Ureter (tissue), 1 donor: ENCODE measurements around a stretch of chr5.

- PRO-cap, result no peak
These were observed 13.1 kb downstream of the SKIC3 start for GRCh38 chr5:95541790-95541998.

GRCh38 chr5:95647697-95648477 lies 1.3 kb downstream of the RFESD start:
- PRO-cap, result no peak

GRCh38 chr5:95710423-95710702 lies 20.8 kb upstream of the RHOBTB3 start:
- PRO-cap, result no peak

DNA sequence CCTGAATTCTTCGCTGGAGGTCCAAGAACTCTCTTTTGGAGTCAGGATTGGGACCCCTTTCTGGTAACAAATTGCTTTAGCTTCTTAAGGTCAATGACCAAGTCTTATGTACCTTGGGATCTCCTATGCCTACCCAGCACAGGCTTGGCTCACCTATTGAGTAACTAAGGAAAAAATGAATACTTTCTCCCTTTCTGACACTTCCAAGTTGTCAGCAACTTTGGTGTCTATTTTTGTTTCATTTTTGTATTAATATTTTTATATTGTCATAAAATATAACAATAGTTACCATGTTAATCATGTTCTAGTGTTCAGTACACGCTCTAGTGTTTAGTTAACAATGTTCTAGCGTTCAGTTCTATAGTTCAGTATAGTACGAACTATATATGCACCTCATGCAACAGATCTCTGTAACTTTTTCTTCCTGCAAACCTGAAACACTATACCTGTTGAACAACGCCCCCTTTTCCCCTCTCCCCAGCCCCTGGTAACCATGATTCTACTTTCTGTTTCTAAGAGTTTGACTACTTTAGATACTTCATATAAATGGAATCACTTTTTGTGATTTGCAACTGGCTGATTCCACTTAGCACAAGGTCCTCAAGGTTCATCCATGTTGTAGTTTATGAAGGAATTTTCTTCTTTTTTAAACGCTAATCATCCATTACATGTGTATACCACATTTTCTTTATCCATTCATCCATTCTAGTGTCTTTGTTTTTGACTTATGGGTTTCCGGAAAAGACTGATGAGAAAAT lies 1.7 kb upstream of the RHOBTB3 start:
- PRO-cap, result no peak

DNA sequence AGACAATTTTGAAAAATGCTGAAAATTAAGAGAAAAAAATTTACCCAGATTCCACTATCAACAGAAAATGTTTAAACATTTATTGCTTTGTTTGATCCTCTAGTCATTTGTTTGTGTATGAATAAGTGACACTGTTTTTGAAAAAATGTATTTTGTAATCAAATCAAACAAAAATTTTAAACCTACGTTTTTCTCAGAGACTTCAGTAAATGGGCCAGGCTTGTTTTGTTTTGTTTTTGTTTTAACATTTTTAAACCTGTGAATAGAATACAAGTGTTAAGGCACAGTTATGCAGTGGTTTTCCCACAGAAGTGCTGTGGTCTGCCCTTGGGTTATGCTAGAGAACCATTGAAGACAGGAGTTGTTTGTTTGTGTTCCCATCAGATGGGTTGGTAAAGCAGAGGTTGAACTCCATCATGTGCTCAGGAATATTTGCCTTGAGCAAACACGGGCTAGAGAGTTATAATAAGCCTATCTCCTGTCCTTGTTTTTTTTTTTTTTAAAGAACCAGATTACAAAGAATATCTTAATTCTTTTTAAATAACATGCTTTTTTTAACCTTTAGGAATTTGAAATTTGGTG lies 28.4 kb downstream of the RHOBTB3 start:
- PRO-cap, result no peak

- PRO-cap, result no peak
These were observed 43.0 kb downstream of the GLRX start for GRCh38 chr5:95779591-95779913.

DNA sequence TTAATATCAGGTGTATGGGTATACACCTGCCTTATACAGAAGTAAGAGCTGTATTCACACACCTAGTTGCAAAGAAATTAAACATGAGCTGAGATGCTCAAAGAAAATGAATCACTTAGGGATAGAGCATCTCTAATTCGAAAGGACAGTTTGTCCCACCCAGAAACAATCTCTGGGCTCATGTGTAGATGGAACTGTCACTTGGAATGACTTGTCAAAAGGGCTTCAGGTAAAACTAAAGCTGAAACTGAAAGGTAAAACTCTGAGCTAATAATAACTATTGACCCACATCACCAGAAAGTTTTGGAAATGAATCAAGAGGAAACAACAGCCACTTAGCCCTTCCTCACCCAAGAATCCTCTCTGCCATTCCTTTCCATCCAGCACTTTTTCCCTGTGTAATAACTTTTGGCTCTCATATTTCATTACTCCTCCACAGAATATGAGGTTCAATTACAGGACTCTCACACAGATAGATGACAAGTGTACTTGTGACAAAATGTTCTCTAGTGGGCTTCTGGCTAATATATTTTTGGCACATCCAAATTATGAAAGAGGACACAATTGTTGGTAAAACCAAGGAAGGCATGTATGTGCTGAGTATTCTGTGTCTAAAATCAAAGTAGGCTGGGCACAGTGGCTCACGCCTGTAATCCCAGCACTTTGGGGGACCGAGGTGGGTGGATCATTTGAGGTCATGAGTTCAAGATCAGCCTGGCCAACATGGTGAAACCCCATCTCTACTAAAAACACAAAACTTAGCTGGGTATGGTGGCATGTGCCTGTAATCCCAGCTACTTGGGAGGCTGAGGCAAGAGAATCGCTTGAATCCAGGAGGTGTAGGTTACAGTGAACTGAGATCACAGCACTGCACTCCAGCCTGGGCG lies 14.2 kb upstream of the GLRX start:
- PRO-cap, result no peak

DNA sequence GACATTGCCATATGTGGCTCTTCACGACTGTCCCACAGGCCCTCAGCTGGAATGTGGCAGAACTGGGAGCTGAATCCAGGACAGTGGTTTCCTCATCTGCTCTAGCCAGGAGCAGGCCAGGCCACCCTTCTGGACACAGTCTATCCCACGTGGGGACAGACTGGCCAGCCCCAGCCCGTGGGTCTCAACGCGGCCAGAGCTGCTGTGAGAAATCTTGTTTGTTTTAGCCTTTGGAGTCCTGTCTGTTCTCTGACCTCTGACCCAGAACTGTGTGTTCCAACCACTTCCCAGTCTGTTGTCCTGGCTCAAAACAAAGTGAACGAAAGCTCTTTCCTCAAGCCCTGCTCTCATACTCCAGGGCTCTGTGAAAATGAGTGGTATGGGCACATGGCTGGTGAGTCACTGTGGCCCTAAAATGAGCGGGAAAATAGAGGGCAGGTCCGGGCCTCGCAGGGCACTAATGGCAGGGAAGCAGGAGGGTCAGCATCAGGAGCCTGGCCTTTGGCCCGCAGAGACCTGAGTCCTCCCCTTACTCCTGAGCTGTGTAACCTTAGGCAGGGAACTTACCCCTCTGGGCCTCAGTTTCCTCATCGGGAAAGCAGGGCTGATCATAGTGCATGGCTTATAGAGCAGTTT lies 34.8 kb upstream of the GLRX start:
- PRO-cap, result no peak

DNA sequence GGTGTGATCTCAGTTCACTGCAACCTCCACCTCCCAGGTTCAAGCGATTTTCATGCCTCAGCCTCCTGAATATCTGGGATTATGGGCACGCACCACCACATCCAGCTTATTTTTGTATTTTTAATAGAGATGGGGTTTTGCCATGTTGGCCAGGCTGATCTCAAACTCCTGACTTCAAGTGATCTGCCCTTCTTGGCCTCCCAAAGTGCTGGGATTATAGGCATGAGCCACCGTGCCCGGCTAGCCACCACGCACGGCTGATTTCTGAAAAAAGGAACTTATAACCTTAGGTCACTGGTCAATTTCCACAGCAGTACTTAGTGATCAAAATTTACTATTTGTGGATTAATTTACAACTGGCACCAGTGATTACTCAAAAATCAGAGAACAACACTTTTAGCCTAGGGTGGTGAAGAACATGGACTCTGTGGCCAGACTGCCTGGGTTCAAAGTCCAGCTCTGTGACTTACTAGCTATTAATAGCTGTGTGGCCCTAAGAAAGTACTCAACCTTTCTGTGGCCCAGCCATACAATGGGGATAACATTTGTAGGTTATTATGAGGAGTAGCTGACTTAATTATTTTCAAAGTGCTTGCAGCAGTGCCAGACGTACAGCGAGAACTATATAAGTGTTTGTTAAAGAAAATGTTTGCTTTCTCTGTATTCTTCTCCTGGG lies 50.8 kb upstream of the GLRX start:
- PRO-cap, result no peak

DNA sequence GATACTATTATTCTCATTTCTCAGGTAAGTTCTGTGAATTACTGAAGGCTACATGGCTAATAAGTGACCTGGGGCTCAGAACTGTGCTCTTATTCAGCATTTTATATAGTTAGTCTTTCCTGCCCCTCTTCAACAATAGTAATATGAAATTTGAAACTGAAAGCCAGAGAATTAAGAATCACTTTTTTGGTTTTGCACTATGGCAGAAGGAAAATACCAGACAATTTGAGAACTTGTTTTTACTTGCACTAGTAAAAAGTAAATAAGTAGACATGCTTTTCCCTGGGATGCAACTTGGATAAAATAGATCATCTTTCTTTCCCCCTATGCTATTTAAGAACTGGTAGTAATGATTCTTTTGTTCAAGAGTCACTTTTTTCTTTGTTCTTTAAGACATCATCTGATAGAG lies 11.7 kb downstream of the ELL2 start:
- PRO-cap, result no peak

DNA sequence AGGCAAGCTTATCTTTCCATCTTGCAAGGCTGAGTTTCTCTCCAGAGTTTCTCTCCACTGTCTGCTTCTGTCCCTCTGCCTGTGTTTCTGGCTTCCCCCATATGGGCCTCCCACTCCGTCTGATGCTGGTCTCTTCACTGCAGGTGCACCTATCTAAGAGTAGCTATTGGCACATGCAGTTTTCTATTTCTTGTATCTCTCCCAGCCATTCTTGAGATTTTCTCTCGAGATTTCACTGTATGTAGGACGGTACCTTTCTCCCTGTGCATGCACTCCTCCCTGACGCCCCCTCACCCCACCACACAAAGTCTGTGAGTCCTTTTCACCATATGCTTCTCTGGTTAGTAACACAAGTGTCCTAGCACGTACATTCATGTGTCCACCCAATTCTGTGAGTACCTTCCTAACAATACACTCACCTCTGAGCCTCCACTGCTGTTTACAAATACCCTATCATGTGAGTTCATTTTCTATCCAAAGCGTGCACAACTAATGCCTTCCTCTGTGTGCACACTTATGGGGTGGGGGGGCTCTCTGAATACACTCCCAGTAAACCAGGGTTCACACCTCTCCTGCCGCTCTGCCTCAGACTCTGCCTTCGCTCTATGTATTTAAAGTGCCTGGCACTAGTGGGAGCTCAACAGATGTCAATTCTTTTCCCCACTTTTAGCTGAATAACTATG lies 2.0 kb downstream of the ELL2 start:
- PRO-cap, result no peak

DNA sequence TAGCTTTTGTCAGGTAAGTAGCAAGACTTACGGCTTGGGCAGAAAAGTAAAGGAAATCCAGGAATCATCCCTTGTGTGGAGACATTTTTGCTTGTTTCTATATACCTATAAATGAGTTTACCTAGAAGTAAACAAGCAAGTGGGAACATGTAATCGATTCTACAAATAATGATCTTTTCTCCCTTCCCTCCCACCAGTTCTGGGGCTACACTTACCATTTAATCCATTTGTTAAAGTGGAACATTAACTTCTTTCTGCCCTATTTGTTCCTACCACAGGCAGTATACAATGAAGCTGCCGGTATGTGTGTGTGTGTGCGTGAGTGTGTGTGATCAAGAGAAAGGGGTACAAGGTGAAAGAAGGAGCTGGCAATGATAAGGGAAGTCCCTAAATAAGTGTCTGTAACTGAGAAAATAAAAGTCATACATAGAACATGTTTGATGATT lies 26.4 kb upstream of the ELL2 start:
- PRO-cap, result no peak

DNA sequence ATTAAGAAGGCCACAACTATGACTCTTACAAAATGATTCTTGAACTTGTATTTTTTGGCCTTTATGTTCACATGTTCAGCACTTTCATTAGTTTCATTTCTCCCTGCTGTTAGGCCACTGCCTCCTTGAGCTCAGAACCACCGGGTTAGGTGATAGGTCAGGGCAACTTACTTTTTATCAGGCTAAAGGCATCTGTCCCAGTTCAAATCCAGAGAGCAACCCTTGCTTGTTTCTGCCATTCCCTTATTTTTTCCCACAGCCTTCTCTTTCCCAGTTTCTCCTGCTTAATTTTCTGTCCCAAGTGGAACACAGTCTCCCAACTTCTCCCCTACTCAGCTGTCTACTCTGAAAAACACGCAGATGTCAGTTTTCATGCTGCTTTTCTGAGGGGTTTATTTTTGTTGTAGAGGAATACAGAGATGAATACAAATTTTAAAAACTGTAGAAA lies 235.4 kb upstream of the ELL2 start:
- PRO-cap, result no peak

- PRO-cap, result no peak
These were observed 95.0 kb upstream of the CAST start for GRCh38 chr5:96567062-96567688.

DNA sequence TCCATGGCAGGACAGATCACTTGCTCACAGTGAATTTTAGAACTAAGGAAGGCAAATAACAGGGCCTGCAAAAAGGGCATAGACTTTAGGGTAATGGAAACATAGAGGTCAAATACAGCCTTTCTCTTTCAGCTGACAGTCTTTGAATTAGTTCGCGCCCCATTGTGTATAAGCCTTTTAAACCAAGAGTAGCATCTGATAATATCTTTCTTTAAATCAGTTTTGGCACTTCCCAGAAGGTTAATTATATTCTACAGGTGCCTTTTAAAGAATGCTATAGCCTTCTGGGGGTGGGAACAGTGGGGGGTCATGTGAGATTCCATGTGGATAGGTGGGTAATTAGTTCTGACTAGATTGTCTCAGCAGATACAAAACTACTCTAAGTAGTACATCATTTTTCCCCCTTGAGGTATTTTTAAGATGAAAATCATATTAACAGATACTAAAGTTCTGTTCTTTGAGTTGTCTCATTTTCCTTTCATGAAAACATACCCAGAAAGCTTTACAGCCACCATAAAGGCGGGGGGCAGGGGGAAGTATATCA lies 4.4 kb downstream of the CAST start:
- PRO-cap, result no peak

DNA sequence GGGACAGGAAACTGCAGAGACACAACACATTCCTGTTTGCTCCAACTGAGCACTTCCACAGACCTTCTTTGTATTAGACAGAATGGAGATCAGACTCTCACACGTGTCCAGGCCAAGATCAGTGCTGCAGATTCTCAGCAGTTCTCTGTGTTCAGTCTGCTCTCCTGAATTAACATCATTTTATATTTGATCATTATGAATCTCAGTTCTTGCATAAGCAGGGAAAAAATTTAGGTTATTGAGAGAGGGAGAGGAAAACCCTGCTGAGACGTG lies 471.8 kb upstream of the RGMB start:
- PRO-cap, result no peak

DNA sequence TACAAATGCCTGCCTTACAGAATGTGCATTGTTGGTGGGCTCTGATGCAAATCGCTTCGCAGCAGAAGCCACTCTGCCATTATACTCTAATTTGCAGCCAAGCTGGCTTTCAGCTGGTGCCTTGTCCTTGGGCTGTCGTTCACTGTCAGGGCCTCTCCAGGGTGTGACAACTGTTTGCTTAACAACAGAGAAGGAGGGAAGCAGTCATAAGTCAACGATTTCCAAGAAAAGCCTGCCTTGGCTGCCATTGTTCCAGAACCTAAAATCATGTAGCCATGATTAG lies 260.1 kb upstream of the RGMB start:
- PRO-cap, result no peak

DNA sequence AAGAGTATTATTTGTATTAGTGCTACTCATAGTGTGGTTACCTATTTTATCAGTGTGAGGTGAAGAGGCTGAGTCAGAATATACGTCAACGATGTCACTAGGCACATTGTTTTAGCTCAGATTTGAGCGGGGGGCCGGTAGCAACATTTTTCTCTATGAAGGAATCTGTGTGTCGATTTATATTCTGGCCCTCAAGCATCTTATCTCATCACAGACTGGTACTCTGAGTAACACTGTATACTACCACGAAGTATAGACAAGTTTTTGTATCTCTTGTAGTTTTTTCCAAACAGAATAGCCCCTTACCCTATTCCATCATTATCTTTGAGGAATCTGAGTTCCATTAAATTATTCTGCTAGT lies 24.7 kb downstream of the CHD1 start:
- PRO-cap, result no peak

DNA sequence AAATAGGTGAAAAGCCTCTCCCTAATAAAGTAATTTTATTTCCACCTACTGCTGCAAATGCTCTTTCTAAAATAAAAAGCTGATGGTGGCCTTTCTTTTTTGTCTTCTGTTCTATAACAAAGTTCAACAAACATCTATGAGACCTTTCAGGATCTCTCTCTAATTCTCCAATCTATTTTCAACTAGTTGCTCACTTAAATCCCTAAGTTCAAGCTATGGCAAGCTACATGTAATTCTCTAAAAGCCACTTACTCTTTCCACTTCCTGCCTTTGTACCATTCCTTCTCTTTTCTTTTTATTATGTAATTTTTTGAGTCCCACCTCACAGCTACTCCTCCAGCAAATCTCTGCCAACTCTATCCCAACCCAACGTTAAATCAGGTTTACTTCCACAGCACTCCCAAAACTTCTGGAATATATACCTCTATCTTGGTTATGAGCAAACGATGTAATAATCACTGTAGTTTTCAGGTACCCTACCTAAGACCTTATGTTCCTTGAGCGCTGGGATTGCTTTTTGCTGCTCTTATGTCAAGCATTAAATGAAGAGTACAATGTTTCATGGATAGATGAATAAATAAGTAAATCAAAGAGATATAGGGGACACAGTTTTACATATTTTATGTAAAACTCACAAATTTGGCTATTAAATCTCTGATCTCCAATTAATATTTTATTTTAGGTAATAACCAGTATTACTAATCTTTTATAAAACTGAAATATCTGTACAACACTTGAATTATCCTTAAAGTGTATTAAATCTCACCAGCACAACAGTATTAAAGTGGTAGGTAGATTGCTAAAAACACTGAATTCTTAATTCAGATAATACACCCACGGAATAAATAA lies 20.6 kb downstream of the CHD1 start:
- PRO-cap, result no peak

DNA sequence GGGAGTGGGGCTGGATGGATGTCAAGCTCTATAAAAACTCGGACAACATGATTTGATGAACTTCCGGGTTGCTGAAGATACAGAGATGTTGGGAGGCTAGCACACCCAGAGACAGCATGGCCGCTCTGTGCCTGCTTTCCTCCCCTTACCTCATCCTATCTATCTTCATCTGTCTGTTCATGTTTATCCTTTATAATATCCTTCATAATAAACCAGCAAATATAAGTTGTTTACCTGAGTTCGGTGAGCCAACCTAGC lies 18.7 kb upstream of the CHD1 start:
- PRO-cap, result no peak